ENCODE measurements around a stretch of chr12.

GRCh38 chr12:91109243-91109616, 2.1 kb downstream of the LUM start:
- PRO-cap = unidirectional peak, plus-strand start at chr12:91109554
- RAMPAGE, long total RNA, 5 experiments = no peak in any of the 5 experiments
- RRBS = no CpG with 5 or more reads among the region's 3 CpGs

GRCh38 chr12:91273490-91274037, 90.9 kb upstream of the DCN start:
- PRO-cap = no peak
- RAMPAGE, long total RNA, 5 experiments = no peak in any of the 5 experiments
- RRBS = no CpG with 5 or more reads among the region's 7 CpGs

DNA sequence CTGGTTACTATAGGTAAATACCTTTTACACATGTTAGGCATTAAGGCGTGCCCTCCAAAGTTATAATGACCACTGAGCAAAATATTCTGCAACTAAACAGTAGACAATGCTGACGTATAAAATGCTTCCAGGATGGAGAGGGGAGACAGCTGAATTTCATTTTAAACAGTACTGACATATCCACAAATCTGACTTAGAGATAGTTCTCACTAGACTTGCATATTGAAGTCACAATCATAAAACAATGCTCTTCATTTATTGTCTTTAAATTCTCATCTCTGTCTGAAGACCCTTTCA, 144.6 kb upstream of the DCN start:
- PRO-cap = no peak
- RAMPAGE, long total RNA, 5 experiments = no peak in any of the 5 experiments
- RRBS = no CpG with 5 or more reads among the region's 2 CpGs

- PRO-cap = no peak
- RAMPAGE, long total RNA, 5 experiments = no peak in any of the 5 experiments
- RRBS = no CpG with 5 or more reads among the region's 1 CpG
Measured at GRCh38 chr12:91562419-91562914, 379.9 kb upstream of the DCN start.

DNA sequence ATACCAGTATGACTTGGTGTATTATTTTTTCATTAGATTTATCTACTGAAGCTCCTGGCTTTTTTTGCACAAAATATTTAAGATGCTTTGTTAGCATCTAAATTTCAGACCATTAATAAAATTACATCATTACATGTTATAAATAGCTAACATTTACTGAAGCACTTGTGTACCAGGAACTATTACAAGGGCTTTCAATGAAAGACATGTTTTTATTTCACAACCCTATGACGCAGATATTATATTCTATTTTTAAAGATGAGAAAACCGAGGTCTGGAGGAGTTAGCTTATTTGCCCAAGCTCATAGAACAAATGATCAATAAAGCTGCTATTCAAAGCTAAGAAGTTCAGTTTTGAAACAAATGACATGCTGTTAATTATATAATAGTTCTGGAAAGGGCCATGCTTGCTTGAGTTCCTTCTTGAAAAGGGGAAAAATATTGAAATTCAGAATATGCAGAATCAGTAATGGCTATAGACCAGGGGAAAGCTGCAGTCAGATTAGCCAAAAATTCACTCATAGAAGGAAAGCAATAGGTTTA, 420.5 kb upstream of the DCN start:
- PRO-cap = no peak
- RAMPAGE, long total RNA, 5 experiments = no peak in any of the 5 experiments
- RRBS = no CpG with 5 or more reads among the region's 2 CpGs

- PRO-cap = no peak
- RAMPAGE, long total RNA, 5 experiments = no peak in any of the 5 experiments
- RRBS = no CpG with 5 or more reads among the region's 3 CpGs
Measured at GRCh38 chr12:91618168-91618723, 435.6 kb upstream of the DCN start.

DNA sequence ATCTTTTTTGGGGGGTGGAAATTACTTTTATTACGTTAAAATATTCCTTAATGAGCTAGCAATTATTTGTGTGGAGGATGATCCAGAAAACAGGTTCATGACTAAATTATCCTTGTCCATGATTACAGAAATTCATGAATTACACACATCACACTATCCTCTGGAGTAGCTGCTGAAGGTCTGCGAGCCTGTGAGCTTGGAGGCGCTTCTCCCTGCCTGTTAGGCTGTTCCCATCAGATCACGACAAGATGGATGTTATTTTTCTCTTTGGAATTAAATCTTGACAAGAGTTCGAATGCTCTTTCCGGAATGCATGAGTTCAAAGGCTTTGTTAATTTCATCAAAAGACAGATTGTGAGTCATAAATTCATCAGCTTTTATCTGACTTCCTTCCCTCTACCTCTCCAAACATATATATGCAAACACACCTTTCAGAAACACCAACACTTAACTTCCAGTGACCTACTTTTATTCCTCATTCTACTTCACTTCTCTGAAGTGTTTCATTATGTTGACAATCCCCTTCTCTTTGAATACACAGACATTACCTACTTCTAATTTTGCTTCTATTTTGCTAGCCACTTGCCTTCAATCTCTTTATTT, 274.7 kb downstream of the BTG1 start:
- PRO-cap = no peak
- RAMPAGE, long total RNA, 5 experiments = no peak in any of the 5 experiments
- RRBS = no CpG with 5 or more reads among the region's 6 CpGs

DNA sequence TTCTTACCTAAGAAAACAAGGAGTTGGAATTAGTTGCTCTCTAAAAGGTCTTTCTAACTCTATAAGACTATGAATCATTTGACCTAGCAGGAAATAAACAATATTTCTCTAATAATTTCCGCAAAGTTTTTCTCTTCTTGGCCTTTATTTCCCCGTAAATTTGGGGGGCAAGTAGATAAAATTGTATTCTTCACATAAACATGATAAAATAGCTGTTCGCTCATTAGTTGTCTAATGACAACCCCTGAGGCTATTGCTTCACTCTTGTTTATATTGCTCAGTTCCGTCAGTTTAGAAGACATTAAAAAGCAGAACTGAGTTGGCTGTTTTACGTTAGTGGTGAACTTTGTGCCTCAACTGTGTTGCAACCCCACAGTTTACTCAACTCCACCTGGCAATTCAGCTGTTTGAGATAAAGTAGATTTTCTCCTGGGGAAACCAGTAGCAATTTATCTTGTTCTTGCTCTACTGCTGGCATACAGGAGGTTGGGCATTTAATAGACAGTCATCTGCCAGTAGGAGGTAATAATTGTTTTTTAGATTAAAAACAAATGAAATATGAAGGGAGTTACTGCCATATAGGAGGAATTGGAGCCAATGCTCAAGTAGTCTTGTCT, 74.6 kb downstream of the BTG1 start:
- PRO-cap = no peak
- RAMPAGE, long total RNA, 5 experiments = no peak in any of the 5 experiments
- RRBS = no CpG with 5 or more reads among the region's 5 CpGs

DNA sequence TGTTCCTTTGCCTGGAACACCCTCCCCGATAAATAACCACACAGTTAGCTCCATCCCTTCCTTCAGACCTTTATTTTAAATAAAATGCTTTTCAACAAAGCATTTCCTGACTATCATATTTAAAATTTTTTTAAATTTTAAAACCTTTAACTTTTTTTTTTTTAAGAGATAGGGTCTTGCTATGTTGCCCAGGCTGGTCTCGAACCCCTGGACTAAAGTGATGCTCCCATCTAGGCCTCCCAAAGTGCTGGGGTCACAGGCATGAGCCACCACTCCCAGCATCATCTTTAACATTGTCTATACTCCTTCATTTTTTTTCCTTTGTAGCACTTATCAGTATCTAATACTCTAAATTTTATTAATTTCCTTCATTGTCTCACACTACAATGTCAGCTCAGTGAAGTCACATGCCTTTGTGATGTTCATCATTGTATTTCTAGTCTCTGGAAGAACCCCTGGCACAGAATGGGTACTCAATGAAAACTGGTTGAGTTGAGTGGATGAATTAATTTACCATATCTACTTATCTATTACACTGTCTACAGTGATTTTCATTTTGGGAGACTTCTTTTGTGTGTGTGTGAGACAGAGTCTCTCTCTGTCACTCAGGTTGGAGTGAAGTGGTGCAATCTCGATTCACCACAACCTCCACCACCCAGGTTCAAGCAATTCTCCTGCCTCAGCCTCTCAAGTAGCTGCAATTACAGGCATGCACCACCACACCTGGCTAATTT, 48.3 kb downstream of the BTG1 start:
- PRO-cap = no peak
- RAMPAGE, long total RNA, 5 experiments = no peak in any of the 5 experiments
- RRBS = no CpG with 5 or more reads among the region's 3 CpGs

GRCh38 chr12:92115644-92116534, 29.8 kb downstream of the BTG1 start:
- PRO-cap = no peak
- RAMPAGE, long total RNA, 5 experiments = start-site peak on the minus strand in 2 of 5 experiments, at chr12:92116032-92116271 at its widest, 6 to 21 reads per replicate
- RRBS = no CpG with 5 or more reads among the region's 3 CpGs

DNA sequence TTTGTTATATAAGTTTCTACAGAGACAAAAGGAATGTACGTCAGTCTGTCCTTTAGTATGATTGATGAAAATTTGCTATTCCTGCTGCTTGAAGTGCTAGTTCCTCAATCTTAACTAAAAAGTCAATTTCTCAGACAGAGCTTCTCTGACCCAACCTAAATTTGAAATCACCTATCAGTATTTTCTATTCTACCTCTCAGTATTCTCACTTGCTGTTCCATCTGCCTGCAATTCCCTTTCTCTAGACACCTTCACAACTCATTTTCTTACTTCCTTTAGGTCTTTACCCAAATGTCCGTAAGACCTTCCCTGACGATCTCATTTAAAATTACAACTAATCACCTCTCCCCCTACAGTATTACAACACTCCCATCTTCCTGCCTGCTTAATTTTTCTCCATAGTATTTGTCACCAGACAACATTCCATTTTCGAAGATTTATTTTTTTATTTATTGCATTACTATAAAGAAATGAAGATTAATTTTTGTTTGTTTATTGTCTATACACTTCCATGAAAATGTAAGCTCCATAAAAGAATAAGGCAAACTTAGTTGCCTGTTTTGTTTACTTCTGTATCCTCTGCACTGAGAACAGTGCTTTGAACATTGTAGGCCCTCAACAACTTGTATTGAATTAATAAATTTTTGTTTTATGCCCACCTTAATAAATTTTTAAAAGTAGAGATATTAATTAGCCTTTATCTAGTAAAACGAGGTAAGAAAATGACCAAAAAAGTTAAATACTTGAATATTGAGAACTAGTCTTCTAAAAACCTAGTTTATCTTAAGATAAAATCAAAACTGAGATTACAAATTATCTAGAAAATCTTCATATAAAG, 28.9 kb downstream of the BTG1 start:
- PRO-cap = no peak
- RAMPAGE, long total RNA, 5 experiments = start-site peak on the minus strand in 1 of 5 experiments, centred at position 505 of the sequence, 13 reads per replicate
- RRBS = no CpG with 5 or more reads among the region's 5 CpGs

- PRO-cap = no peak
- RAMPAGE, long total RNA, 5 experiments = no peak in any of the 5 experiments
- RRBS = no CpG with 5 or more reads among the region's 1 CpG
Measured at GRCh38 chr12:92137694-92137993, 8.0 kb downstream of the BTG1 start.

DNA sequence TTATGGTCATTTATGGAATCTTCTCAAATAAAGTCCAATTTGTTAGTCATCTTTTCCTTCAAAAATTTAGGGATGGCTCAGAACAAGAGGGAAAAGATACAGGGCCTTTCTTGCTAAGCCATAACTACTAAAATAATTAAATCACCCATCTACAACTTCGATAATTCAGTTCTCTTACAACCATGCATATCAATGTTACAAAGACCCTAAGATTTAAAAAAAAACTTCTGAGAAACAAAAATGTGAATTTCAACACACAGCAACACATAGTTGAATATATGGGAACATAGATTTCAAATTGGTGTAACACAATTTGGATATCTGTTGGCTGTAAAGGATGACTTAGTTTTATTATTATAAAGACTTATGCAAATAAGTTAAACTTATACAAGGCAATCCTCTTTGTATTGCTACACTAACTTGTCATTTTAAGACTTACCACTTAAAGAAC, 6.7 kb downstream of the BTG1 start:
- PRO-cap = no peak
- RAMPAGE, long total RNA, 5 experiments = no peak in any of the 5 experiments
- RRBS = no CpG with 5 or more reads among the region's 1 CpG

DNA sequence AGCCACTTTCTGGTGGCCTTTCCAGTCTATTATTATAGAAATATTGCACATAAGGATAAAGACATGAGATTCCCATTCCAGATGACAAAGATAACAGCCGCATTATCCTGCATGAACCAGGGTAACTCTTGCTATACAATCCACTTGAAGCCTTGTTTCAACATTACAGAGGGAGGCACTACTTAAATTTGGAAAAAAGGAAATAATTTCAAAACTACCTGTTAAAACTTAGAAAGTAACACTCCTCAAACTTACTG, 4.5 kb downstream of the BTG1 start:
- PRO-cap = no peak
- RAMPAGE, long total RNA, 5 experiments = no peak in any of the 5 experiments
- RRBS = no CpG with 5 or more reads among the region's 1 CpG

DNA sequence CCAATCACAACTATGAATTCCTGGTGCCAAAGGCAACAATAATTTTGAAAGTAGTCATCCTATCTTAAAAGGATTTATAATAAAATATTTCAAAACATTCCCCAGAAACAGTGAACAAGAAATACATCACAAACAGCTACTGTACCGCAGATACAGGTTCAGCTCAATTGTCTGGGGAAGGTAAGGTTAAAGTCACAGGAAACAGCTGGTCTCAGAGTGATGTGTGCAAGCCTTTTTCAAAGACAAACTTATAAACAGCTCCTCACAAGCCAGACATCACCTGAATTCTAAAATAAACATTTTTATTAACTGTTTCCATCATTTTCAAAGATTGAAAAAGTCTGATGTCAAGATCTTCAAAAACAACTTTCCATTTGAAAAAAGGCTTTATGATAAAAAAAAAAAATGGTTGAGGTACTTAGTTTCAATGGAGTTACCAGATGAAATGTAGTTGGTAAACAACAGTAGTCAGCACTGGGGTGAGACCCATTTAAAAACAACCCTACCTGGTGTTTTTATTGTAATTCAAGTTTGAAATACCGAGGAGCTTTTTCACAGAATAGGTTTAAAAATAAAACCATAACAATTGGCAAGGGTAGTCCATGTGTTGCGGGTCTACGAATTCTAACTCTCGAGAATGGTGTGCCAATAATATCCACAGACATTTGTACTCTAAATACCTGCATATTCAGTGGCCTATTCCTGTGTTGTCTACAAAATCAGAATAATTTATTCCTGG, 4.0 kb downstream of the BTG1 start:
- PRO-cap = no peak
- RAMPAGE, long total RNA, 5 experiments = no peak in any of the 5 experiments
- RRBS = no CpG with 5 or more reads among the region's 5 CpGs

GRCh38 chr12:92360288-92360893, 214.7 kb upstream of the BTG1 start:
- PRO-cap = no peak
- RAMPAGE, long total RNA, 5 experiments = no peak in any of the 5 experiments
- RRBS = no CpG with 5 or more reads among the region's 2 CpGs

DNA sequence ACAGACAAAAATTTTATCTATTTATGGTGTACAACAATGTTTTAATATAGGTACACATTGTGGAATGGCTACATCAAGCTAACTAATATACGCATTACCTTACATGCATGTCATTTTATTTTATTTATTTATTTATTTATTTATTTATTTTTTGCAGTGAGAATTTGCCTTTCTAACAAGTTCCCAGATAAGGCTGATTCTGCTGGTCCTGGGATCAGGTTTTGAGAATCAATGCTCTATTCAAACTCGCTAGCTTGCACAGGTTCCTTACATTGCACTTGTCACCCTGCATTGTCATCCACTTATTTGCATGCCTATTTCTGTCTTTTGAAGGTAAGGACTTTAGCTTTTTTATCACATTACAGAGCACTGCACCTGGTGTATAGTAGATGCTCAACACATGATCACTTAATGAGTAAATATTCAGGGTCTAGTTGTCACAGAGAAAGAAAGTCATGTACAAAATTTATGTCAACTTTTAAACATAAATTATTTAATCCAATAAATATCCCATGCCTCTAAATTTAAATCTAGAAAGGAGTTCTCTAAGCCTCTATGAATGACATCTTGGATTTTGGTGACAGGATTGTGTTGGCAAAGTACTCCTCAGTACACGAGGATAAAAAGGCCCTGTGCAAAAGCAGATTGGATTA, 219.7 kb upstream of the BTG1 start:
- PRO-cap = no peak
- RAMPAGE, long total RNA, 5 experiments = no peak in any of the 5 experiments
- RRBS = no CpG with 5 or more reads among the region's 3 CpGs

- PRO-cap = no peak
- RAMPAGE, long total RNA, 5 experiments = no peak in any of the 5 experiments
- RRBS = no CpG with 5 or more reads among the region's 7 CpGs
Measured at GRCh38 chr12:92399889-92400613, 254.4 kb upstream of the BTG1 start.

DNA sequence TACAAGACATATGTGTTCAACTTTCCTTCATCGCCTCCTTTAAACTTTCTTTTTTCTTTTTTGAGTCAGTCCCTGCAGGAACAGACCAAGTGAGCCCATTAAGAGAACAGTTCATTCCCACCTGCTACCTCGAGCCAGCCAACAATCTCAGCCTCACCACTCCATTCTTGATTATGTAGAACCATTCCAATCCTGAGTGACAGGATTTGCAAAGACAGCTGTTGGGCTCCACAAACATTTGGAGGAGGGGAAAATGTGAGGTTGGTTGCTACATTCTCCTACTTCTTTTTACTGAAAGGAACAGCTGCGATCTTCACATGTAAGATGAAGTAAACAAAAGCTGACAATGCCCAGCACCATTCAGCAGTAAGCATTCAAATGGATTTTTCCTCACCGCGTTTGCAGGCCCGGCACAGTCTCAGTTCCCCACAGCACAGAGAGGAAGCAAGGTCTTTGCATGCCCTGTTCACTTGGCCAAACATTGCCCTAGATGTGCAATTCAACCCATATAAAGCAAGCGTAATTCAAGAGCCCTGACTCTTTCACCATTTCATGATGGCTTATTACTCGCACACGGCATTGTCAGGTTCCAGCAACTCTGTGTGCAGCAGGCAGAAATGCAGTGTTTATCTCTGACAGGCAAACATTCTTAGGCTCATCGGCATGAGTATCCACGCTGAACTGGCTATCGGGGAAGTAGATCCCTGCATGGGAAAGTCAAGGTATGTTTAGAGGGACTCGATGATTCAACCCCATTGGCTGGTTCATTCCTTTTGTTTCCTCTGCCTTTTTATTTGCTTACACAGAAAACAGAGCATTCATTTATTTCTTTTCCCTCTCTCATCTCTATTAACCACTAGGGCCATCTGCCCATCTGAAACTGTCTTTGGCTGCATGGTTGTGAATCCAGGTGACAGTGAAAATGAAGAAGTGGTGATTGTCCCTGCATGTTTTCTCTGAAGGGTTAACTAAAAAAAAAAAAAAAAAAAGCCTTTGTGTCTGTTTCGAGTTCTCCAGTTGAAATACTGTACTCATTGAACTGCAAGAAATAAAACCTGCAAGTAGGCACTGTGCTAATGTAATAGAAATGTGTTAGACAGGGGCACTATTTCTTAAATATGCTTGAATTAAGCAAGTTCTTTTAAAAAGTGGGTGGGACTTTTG, 236.1 kb upstream of the PLEKHG7 start:
- PRO-cap = no peak
- RAMPAGE, long total RNA, 5 experiments = no peak in any of the 5 experiments
- RRBS = no CpG with 5 or more reads among the region's 14 CpGs

GRCh38 chr12:92819272-92819803, 109.8 kb downstream of the EEA1 start:
- PRO-cap = no peak
- RAMPAGE, long total RNA, 5 experiments = start-site peak on the minus strand in 1 of 5 experiments, at chr12:92819322-92819698 at its widest, 24 reads per replicate
- RRBS = no CpG with 5 or more reads among the region's 3 CpGs